HTR-8/SVneo (cell line): ENCODE data around the gene ING1.

GRCh38 chr13:110246365-110247046 is 60.5 kb downstream of the COL4A1 start:
- RRBS: no CpG with 5 or more reads among the region's 8 CpGs

GRCh38 chr13:110298448-110299532 is 8.2 kb downstream of the COL4A1 start:
- RRBS: 96% methylated on average over 3 of the region's 40 CpGs

- RRBS: no CpG with 5 or more reads among the region's 22 CpGs
Measured at GRCh38 chr13:110301281-110302360, 5.3 kb downstream of the COL4A1 start.

DNA sequence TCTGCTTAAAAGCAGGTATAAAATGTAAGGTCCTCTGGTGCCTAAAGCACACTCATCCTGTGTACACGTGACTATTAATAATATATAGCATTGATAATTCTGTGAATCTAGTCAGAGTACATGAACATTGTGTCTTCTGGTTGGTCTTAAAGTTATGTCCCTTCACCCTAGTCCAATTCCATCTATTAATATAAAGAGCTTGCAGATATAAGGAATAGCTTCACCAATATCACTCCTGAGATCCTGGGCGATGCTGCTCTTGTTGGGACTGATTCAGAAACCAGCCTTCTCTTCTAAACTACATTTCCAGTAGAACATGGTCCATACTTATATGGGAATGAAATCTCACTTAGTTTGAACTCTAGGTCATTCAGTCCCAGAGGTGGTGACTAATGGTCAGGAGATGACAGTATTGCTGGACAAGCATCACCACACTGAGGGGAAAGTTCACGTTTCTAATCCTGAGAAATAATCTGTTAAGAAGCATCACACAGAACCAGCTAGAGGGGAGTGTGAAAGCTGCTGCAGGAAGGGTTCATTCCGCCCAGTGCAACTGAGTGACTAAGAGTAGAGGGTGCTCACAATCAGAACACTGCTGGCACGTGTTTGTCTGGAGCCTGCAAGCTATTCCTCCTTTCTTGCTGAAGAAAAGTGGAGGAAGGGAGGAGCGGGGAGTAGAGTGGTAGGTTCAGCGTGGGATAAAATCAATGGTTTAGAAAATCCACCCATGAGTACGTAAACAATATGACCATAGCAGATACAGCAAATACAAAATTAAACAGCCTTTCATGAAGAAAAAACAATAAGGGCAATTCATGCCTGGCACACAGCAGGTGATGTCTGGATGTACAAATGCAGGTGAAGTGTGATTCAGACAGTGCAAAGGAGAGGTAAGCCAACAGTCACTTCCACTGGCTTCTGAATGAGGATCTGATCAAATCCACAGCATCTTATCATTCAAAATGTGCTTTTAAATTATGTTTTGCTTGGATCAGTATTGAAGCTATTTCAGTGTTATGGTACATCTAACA is 2.7 kb downstream of the COL4A1 start:
- RRBS: no CpG with 5 or more reads among the region's 8 CpGs

GRCh38 chr13:110328699-110329166 is 21.6 kb downstream of the COL4A2 start:
- RRBS: no CpG with 5 or more reads among the region's 7 CpGs

DNA sequence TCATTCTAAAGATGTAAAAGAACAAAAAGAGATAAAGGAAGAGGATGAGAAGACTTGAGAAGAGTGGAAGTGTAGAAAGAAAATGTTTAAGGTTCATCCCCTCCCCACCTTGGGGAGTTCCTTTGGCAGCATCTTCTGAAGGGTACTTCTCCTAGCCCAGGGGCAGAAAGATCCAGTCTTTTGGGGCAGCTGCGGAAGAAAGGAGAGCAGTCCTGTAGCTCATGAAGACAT is 33.3 kb downstream of the COL4A2 start:
- RRBS: no CpG with 5 or more reads among the region's 1 CpG

GRCh38 chr13:110359934-110360492 is 52.9 kb downstream of the COL4A2 start:
- RRBS: no CpG with 5 or more reads among the region's 7 CpGs

DNA sequence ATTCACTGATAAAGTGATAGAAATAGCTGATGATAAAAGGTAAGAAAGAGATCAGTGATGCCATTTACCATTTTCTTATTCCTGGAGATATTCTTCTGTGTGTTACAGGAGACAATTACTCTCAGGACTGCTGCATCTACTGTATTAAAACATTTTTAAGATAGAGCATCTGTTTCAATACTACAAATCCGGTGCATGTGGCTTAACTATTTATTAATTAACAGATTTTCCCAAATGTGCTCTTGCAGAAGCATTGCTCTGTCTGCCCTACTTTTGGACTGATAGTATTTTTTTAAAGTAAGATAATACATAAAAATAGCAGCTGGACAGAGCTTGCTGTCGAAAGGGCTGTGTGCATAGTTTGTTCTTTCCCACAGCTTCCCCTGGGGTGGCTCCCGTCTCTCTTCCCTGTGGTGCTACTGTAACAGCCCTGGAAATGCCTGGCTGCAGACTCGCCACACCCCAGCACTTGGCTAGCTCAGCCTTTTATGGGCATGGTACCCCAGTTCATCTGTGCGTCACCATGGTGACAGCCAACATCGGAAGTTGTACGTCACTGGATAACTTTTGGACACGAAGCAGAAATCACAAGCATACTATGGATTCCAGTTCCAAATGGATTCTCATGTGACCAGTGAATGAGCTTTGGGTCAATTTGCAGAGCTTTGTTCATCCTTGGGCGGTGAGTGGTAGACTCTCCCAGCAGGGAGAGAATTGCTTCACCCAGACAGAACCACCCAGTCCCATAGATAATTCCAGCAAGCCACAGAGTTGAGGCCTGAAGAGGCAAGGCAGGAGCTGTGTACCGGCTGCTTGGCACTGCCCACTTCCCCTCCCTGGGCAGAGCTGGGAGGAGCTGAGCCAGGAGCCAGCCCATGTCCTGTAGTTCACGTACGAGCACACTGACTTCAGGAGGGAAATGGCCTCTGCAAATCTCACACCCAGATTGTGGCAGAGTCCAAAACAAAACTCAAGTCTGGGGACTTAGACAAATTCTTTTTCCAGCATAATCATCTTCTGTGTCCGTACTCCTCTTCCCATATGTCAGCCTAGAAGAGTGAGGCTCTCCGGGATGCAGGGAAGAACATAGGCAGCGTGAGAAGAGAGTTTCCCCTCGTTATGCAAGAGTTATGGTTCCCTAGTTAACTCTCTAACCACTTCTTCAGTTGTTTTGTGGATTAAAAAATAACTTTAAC is 54.3 kb downstream of the COL4A2 start:
- RRBS: no CpG with 5 or more reads among the region's 16 CpGs

DNA sequence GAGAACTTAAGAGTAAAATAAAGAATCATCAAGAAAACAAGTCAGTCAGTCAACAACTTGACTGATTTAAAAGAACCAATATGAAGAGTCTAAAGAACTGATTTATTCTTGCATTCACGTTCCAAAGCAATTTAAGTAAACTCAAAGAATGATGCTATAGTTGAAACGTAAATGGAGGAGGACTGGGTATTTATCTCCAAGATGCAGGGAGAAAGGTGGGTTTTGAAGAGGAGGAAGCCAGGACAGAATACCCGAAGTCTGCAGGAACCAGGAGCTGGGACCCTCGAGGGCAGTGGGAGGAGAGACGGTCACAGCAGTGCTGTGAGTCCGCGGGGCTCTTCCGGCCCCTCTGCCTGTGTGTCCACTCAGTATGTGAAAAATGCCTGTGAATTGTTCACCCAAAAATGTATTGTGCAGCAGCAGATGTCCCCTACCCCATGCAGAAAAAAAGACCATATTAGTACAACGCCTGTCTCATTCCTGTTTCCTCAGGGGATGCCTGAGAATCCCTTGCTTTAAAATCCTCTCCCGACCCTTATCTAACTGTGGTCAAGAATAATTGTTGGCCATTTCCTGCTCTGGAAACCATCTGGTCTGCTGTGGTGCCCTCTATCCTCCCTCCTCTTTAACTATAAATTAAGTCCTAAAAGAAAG is 85.2 kb downstream of the COL4A2 start:
- RRBS: no CpG with 5 or more reads among the region's 10 CpGs

- RRBS: no CpG with 5 or more reads among the region's 19 CpGs
Measured at GRCh38 chr13:110463795-110464810, 97.4 kb downstream of the RAB20 start.

DNA sequence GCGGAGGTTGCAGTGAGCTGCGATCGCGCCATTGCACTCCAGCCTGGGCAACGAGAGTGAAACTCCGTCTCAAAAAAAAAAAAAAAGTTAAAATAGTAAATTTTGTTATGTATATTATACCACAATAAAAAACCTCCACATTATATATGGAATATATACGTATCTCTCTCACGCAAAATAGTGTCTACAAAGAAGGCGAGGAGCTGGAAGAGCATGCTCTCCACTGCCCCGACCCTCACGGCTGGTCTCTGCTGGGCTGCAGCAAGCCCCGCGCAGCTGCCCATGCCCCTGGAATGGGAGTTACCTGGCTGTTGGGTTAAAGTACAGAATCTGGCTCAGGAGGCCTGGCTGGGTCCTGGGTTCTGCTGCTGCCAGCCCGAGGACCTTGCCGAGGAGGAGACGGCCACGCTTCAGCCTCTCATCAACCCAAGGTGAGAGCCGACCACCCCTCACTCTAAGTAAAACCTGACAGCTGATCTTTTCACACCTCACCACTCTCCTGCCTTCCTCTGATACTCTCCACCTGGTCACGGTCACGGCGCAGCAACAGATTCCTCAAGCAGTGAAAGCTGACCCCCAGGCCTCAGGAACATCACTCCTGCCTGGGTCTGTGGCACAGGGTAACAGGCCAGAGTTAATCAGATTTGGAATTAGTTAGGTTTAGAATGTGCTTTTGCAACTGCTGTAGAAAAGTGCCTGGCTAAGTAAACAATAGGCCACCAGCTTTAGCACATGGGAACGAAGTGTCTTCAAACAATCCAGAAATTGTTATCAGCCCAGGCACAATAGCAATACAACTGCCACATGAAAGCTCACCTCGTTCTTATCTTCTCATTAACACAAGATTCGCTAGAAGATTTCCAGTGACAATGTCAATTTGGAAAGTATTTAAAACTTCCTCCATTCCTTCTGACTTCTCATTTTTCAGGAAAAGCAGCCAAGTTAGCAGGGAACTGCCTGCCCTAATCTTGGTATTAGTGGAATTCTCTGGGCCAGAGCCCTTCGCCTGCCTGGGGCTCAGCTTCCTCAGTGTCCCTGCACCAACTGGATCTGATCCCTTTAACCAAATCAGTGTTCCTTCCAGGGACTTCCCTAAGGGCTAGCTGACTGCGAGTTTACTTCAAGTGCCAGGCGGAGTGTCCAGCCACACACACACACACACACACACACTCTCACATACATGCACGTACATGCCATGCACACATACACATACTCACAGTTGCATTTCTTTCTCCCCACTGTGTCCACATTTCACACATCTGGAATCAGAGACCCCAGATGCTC is 20.4 kb downstream of the RAB20 start:
- RRBS: no CpG with 5 or more reads among the region's 28 CpGs

GRCh38 chr13:110546897-110547507 is 14.5 kb downstream of the RAB20 start:
- RRBS: no CpG with 5 or more reads among the region's 22 CpGs

- RRBS: no CpG with 5 or more reads among the region's 11 CpGs
Measured at GRCh38 chr13:110575360-110575919, 13.9 kb upstream of the RAB20 start.

- RRBS: 86% methylated on average over 1 of the region's 24 CpGs
Measured at GRCh38 chr13:110625578-110626357, 10.4 kb downstream of the NAXD start.

- RRBS: 100% methylated on average over 1 of the region's 12 CpGs
Measured at GRCh38 chr13:110628280-110628682, 12.9 kb downstream of the NAXD start.

DNA sequence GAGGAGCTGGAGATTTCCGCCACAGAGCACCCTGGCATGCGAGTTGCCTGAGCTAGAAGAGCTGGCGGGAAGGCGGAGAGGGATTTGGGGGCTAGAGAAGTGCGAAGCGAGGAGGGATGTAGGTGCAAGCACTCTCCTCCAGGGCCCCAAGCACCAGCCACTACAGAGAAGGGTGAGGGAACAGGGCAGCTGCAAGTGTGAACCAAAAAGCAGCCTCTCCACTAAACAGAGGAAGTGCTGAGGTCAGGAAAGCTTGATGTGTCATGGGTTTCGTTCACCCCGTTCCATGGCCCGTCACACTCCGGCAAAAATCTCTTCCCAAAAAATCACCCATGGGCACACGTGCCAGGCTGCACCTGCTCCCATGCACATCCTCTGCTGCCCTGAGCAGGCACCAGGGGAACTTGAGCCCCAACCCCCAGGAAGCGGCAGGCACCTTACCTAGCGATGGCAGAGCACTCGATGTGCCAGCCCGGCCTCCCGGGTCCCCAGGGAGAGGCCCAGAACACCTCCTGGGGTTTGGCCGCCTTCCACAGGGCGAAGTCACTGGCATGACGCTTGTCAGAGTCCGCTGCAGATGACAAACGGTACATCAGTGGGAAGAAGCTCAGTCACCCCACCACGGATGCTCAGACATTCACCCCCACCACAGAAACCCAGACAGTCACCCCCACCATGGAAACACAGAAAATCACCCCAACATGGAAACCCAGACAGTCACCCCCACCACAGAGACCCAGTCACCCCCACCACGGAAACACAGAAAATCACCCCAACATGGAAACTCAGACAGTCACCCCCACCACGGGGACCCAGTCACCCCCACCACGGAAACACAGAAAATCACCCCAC is 29.2 kb downstream of the CARS2 start:
- RRBS: no CpG with 5 or more reads among the region's 25 CpGs

DNA sequence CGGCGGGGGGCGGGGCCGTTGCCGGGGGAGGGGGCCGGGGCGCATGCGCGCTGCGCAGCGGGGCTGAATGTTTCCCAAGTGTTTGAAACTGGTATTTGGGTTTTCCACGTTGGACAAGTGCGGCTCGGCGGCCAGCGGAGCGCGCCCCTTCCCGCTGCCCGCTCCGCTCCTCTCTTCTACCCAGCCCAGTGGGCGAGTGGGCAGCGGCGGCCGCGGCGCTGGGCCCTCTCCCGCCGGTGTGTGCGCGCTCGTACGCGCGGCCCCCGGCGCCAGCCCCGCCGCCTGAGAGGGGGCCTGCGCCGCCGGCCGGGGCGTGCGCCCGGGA is at the start of gene ING1:
Gene ING1, plus strand, starts transcription at position 98 of the 325 bp plus-strand sequence.
- RRBS: 2% methylated on average over 13 of the region's 46 CpGs

DNA sequence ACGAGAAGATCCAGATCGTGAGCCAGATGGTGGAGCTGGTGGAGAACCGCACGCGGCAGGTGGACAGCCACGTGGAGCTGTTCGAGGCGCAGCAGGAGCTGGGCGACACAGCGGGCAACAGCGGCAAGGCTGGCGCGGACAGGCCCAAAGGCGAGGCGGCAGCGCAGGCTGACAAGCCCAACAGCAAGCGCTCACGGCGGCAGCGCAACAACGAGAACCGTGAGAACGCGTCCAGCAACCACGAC is 5.8 kb downstream of the ING1 start:
- RRBS: no CpG with 5 or more reads among the region's 25 CpGs

DNA sequence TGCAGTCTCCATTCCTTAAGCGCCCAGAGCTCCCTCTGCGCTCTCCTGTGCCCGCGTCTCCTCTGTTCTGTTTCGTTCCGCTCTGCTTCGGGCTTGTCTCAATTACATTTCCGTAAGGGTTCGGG is 98.8 kb downstream of the ING1 start:
- RRBS: no CpG with 5 or more reads among the region's 9 CpGs

GRCh38 chr13:110889583-110890079 is 25.2 kb downstream of the ANKRD10 start:
- RRBS: no CpG with 5 or more reads among the region's 2 CpGs